ENCODE measurements around a stretch of chr2.

DNA sequence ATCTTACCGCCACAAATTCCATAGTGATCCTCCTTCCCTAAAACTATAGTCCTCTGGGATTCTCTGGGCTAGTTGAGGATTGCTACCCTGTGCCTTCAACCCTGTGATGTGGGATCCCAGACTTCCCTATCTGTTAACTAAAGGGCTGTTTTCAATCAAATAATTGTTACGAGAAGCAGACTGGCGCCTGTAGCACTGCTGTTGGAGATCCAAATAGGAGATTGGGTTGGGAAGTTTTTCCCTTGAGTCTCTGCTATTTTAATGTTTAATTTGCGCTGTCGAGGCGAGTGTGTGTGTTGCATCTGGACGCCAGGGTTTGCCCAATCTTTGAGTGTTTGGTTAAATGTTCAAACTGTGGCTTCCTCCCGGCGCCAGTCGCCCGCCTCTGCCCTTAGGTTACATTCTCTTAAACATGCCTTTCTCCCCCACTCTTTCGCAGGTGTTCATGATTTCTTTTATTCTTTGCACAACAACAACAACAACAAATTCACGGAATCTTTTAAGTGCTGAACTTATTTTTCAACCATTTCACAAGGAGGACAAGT, 1.5 kb downstream of the ID2 start:
- PRO-cap, 2 experiments: peak in 1 of 2 experiments; most common plus-strand start position 166 of the sequence (in 1); most common minus-strand start position 110 of the sequence (in 1)

GRCh38 chr2:8684381-8684926, 2.6 kb downstream of the ID2 start:
- PRO-cap, 2 experiments: no peak in any of the 2 experiments

DNA sequence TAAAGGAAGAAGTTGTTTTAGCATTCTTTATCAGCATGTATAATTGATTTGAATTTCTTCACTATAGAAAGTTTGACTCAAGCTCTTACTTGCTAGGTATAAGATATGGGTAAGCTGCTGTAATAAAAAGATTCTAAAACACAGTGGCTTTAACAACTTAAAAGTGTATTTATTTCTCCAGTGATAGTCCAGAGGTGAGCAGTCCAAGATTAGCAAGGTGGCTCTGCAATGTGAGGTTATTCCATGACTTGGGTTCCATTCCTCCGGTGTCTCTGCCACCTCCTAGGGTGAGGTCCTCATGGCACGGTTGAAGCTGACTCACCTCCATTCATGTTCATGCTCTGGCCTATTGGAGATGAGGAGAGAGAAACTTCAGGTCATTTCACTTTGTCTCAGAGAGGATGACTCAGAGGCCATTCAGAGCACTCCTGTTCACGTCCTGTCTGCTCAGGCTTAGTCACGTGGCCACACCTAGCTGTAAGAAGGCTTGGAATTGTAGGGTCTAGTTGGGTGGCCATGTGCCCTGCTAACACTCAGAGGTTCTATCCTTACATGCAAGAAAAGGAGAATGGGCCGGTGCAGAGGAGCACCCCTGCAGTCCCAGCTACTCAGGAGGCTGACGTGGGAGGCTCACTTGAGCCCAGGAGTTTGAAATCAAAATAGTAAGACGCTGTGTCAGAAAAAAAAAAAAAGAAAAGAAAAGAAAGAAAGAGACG, 67.5 kb upstream of the MBOAT2 start:
- PRO-cap, 2 experiments: no peak in any of the 2 experiments

GRCh38 chr2:9145110-9145550, 61.5 kb upstream of the ASAP2 start:
- PRO-cap, 2 experiments: no peak in any of the 2 experiments

- PRO-cap, 2 experiments: no peak in any of the 2 experiments
Measured at GRCh38 chr2:9170718-9171326, 35.8 kb upstream of the ASAP2 start.

DNA sequence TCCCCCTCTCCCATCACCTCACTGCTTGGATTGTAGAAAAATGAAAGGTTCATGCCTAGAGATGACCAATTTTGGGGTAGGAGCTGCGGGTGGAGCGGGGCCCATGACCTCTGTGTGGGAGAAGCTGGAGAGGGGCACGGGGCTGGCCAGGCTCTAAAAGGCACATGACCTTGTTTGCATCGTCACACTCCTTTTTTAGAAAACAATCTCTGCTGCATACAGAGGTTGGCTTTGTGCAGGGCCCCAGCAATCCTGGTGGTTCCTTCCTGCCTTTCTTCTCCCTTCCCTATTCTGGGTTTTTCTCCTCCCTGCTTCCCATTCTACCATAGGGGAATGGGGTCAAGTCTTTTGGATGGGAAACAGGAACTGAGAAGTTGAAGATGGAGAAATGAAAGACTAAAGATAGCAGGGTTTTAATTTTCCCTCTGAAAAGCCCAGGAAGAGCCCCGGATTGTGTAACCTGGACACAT, 53.8 kb downstream of the ASAP2 start:
- PRO-cap, 2 experiments: peak in 1 of 2 experiments; most common plus-strand start position 249 of the sequence (in 1); most common minus-strand start position 116 of the sequence (in 1)

- PRO-cap, 2 experiments: no peak in any of the 2 experiments
Measured at GRCh38 chr2:9331489-9332855, 91.4 kb downstream of the ITGB1BP1 start.

- PRO-cap, 2 experiments: peak in 2 of 2 experiments; most common plus-strand start chr2:9474134 (in 2); most common minus-strand start chr2:9474073 (in 1)
Measured at GRCh38 chr2:9473211-9474216, 837 bp upstream of the IAH1 start.

DNA sequence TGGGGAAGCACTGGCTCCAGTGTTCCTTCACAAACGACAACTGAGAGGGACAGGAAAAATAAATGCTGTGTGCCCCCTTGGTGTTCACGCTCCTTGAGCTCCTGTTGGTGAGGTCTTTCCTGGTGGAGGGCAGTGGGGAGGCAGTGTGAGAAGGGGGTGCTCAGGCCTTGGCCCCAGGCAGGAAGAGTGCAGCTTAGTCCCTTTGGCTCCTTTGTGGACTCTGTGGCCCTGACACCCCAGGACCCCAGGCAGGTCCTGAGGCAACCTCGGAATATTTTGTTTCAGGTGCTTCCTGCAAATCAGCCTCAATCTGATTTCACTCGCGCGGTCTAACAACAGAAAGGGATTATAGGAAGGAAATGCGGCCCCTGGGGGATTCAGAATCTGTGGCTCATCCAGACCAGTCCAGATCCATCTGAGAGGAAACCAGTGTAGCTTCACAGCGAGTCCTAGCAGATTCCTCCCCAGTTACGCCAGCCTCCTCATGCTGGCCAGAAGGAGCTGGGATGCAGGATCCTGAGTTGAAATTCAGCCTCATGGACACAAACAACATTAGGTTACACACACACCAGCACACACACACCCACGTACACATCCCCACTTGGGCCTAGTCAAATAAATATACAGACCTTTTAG, 59.4 kb upstream of the YWHAQ start:
- PRO-cap, 2 experiments: peak in 1 of 2 experiments; most common plus-strand start position 467 of the sequence (in 1); most common minus-strand start position 283 of the sequence (in 1)

DNA sequence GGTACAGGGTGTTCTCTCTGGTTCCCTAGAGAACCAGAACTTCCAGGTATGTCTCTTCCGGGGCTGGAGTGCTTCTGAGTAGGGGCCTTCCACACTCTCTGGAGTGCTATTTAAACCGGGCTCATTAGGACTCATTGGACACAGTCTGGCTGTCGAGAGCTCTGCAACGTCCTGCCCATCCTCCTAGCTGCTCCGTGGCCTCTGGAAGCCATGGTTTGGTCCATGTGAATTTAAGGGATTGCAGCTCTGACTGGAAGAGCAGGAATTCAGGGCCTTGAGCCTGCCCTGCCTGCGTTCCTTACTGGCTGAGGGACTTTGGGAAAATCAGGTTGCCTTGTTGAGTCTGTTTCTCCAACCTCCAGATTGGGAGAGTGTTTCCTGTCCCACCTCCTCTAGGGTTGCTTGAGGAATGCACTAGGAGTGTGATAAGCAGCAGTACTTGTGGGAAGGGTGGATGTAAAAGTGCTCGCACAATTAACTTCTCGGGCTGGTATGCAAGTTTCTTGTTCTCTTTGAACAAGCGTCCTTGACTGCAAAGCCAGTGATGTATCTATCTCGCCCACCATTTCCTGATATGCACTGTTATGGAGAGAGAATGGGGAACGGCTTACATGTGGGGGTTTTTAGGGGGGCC, 84.4 kb upstream of the YWHAQ start:
- PRO-cap, 2 experiments: no peak in any of the 2 experiments

DNA sequence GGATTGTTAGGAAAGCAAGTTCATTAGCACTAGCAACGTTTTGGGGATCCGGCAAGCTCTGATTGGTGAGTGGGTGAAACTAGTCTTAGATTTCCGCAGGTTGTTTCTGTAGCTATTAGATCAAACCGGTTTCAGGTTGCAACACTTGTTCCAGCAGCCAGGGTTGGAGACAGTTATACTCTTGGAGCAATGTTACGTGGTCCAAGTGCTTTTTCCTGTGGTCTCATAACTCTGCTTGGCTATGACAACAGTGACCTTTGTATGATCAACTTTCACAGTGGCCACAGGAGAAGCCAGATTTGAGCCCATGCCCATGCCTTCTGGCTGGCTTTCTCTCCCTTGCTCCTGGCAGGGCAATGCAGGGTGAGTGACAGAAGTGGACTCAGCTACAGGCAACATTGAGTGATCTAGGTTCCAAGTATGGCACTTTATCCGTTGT, 84.5 kb upstream of the TAF1B start:
- PRO-cap, 2 experiments: no peak in any of the 2 experiments

GRCh38 chr2:9774176-9774784, 69.0 kb upstream of the TAF1B start:
- PRO-cap, 2 experiments: peak in 1 of 2 experiments; most common plus-strand start chr2:9774540 (in 1); most common minus-strand start chr2:9774411 (in 1)

- PRO-cap, 2 experiments: no peak in any of the 2 experiments
Measured at GRCh38 chr2:9778472-9778888, 64.8 kb upstream of the TAF1B start.

DNA sequence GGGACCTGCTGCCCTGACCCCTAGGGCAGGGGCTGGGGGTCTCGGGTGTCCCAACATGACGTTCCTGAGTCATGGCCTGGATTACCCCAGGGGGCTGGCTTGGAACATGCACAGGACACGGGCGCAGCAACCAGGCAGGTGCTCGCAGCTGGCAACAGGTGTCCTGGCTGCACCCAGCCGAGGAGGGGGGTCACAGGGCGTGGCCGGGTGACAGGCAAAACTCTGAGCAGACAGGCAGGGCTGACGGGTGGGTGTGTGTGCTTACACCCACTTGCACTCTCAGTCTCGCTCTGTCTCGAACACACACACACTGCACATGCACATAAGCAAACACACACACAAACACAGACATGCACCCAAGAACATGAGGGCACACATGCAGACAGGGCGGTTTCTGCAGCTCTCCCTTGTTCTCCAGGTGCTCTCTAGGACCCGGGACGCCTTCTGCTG, 33.8 kb upstream of the TAF1B start:
- PRO-cap, 2 experiments: no peak in any of the 2 experiments

DNA sequence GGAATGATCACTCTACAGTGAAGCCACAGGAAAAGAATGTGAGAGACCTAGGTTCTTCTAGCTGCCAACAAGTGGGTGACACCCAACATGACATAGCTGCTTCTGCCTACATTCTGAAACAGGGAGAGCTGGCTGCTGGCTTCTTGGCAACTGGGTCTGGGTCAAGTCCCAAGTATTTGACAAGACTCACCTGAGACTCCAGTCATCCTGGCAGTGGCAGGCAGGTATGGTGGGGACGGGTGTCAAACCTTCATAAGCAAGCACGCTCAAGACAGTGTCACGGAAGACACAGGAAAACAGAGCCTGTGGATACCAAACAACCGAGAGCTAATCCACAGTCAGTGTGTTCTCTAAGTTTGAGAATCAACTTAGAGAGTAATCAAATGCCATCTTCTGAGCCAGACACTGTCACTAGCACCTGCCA, 7.0 kb upstream of the GRHL1 start:
- PRO-cap, 2 experiments: no peak in any of the 2 experiments

GRCh38 chr2:10019091-10019622, 24.2 kb upstream of the KLF11 start:
- PRO-cap, 2 experiments: no peak in any of the 2 experiments

DNA sequence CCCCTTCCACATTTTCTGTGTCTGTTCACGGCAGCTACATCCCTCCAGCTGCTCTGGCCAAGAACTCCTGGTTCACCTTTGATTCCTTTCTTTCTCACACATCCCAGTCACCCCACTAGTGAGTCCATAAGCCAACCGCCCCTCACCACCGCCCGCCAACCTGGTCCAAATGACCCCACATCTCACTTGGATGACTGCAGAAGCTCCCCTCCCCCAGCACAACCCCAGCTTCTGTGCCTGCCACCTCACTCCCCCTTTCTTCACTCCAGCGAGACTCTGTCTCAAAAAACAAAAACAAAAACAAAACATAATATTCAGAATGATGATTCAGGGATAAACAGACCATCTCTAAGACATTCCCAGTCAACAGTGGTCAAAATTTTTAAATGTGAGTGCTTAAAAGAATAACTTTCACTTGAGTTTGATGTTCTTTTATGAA, 3.2 kb downstream of the CYS1 start:
- PRO-cap, 2 experiments: no peak in any of the 2 experiments

DNA sequence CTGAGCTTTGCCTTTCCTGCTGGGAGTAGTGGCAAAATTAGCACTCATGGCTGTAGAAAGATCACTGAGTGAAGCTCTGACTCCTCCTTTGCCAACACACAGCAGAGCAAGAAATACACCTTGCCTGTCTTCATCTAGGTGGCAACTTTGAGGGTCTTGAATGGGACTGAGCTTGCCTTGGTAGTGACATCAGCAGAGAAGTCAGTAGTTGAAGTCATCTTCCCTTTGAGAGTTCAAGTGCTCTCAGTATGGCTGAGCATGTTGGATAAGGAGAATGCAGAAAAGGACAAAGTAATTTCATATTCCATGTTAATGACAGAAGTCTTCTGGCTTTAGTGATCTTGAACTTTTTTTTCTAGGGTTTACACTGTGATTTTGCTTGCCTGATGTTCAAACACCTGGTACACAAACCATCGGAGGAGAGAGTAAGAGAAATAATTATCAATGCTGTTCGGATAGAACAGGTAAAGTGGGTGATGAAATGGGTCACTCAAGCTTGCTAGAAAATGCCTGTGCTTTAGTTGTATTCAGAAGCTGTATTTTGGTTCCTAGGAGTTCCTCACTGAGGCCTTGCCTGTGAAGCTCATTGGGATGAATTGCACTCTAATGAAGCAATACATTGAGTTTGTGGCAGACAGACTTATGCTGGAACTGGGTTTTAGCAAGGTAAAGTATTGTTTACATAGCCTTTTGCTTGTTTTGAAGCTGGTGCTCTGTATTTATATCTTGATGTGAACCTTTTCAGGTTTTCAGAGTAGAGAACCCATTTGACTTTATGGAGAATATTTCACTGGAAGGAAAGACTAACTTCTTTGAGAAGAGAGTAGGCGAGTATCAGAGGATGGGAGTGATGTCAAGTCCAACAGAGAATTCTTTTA, 6.2 kb downstream of the RRM2 start:
- PRO-cap, 2 experiments: no peak in any of the 2 experiments

GRCh38 chr2:10241660-10242141, 61.0 kb upstream of the HPCAL1 start:
- PRO-cap, 2 experiments: no peak in any of the 2 experiments

GRCh38 chr2:10271781-10272311, 30.9 kb upstream of the HPCAL1 start:
- PRO-cap, 2 experiments: no peak in any of the 2 experiments